Placental pericyte (primary cell): ENCODE measurements around the gene EXOC3.

DNA sequence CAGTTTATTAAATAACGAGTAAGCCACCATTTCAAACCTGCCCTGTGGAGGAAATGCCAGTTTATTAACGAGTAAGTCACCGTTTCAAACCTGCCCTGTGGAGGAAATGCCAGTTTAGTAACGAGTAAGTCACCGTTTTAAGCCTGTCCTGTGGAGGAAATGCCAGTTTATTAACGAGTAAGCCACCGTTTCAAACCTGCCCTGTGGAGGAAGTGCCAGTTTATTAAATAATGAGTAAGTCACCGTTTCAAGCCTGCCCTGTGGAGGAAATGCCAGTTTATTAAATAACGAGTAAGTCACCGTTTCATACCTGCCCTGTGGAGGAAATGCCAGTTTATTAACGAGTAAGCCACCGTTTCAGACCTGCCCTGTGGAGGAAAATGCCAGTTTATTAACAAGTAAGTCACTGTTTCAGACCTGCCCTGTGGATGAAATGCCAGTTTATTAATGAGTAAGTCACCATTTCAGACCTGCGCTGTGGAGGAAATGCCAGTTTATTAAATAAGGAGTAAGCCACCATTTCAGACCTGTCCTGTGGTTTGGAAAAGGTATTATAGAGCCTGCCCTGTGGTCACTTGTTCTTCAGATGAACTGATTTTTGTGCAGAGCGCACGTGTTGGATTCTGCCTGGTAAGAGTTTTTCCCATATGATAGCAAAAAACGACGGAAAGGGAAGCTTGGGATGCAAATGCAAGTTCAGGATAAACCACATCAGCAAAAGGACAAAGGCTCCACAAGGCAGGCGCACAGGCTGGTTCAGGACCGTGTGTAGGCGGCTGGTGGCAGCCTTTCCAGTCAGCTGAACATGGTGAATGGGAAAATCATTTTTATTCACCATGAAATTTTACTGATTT, 18.8 kb upstream of the PDCD6 start:
- CAGE, long polyA plus RNA = no peak

GRCh38 chr5:278844-279596, 7.6 kb downstream of the PDCD6 start:
- CAGE, long polyA plus RNA = no peak

DNA sequence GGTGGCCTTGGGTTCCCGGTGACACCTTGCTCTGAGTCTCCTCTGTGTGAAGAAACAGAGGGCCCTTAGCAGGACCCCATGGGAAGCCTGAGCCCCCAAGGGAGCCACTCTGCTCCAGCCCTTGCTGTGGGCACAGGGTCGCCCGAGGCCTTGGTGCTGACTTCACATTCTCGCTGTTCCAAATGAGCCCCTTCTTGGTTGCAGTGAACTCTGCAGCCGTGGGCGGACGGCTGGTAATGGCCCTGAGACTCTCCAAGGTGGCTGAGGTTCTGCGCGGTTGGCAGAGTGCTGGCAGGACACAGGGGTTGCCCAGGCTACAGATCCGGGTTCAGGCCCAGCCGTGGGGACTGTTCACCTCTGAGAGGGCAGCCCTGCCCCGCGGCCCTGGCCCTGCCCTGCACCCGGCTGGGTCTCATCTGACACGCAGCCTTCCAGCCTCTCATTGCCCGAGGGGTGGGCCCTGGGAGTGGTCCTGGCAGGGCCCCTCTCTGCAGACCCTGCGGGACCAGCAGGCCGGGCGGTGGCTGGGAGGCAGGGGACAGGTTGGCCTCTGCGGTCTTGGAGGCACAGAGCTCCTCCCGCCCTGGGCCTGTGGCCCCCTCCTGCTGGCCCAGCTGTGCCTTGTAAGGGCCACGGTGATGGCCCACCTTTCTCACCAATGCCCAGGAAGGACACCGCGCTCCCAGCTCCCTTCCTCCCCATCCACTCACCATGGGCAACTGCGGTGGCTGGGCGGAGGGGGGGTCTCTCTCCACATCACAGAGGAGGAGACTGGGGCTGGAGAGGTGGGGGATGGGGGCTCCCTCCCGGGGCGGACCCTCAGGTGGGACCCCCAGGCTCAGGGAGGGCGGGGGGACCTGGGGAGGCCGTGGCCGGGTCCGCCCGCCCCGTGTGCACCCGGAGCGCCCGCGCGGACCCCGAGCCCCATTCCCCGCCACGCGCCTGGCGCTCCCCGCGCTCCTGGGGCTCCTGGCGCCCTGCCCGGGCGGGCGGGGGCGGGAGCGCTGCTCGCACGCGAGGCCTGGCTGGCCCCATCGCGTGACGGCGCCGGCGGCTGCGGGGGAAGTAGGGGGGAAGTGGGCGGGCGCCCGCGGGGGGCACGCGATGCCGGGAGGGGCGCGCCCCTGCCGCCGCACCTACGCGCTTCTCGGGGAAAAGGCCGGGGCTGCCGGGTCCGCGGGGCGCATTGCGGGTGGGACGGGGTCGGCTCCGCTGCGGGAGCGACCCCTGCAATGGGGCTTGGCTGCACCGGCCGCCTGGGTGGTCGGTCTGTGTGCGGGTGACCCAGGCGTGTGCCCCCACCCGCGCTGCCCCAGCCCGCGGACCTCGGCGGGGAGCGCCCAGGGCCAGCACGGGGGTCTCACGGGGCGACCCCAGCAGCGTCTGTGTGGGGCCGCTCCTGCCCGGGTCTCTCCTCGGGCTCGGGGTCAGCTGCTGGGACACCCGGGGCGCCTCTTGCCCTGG, 51.9 kb downstream of the AHRR start:
- CAGE, long polyA plus RNA = no peak

- CAGE, long polyA plus RNA = no peak
Observed at GRCh38 chr5:443006-443724, at the start of gene EXOC3. Gene EXOC3 (plus strand): TSS chr5:443176.

DNA sequence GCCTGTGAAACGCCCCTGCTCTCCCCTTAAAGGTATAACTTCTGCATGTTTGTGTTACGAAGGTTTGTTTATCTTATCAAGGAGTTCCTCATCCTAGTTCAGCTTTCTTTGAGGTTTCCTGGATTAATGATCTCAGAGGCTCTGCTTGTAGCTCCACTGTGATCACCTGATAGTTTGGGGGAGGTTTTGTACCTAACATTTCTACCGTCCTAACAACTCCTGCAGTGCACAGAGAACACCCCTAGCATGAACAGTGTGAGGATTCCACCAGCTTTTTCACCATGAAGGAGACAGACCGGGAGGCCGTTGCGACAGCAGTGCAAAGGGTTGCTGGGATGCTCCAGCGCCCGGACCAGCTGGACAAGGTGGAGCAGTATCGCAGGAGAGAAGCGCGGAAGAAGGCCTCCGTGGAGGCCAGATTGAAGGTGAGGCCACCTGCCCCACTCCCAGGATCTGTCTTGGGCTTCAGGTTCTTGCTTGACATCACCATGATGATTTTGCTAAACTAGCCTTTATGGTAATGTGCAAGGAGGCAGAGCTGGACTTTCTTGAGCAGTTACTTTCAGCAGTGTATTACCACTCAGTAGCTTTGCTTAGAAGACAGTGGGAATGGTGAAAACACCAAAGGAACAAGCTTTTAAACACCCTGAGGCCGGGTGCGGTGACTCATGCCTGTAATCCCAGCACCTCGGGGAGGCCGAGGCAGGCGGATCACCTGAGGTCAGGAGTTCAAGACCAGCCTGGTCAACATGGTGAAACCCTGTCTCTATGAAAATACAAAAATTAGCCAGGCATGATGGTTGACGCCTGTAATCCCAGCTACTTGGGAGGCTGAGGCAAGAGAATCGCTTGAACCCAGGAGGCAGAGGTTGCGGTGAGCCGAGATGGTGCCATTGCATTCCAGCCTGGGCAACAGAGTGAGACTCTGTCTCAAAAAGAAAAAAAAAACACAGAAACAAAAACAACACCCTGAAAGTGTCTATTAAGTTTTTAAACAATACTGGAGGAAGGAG, 3.3 kb downstream of the EXOC3 start:
- CAGE, long polyA plus RNA = no peak

DNA sequence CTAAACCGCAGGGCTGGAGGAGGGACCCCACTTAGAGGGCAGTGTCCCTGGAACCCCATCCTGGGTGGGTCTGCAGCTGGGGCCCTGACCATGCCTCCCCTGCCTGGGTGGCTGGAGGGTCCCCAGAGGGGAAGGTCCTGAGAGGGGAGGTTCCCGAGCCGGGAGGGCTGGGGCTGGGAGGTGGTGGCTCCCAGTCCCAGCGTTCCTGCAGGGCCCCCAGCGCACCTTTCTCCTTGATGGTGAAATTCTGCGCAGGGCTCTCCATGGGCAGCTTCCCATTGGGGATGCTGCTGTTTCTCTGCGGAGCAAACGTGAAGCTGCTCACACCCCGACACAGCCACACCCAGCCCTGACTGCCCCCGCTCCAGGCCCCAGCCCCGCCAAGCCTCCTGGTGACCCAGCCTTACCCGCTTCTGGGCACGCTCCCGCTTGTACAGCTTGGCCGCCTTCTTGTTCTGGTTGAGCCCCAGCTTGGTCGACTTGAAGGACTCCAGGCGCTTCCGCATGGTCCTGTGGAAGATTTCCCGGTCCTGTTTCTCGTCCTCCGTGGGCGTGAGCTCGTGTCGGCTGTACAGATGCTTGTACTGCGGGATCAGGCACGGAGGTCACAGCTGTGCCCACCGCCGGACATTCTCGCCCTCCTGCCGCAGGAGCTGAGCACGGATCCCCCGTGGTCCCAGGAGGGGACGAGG, 33.0 kb downstream of the EXOC3 start:
- CAGE, long polyA plus RNA = no peak

GRCh38 chr5:514601-515678, 9.3 kb downstream of the SLC9A3 start:
- CAGE, long polyA plus RNA = no peak

DNA sequence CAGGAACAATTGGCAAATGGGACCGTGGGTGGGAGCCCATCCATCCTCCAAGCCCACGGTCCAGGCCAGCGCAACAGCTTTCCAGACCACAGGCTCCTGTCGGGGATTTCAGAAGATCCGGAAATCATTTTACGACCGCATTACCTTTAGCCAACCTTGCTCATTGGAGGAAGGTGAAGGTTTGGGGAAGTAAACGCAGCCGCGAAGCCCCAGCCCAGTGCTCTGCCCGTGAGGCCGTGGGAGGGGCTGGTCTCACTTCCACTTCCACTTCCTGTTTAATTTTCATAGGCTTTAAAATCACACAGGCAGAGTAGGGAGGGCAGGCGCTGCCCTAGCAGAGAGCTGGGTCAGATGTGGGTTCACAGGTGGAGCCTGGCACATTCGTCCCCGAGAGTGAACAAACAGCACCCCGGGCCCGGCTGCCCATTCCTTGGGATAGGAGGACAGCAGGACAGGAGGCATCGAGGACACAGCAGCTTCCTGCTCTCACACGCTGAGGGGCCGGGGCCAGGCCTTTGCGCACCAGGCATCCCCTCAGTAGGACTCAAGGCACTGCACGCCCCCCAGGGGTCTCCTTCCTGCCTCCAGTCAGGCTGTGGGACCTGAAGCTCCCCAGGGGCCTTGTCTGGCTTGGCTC, 19.8 kb upstream of the SLC9A3 start:
- CAGE, long polyA plus RNA = no peak

DNA sequence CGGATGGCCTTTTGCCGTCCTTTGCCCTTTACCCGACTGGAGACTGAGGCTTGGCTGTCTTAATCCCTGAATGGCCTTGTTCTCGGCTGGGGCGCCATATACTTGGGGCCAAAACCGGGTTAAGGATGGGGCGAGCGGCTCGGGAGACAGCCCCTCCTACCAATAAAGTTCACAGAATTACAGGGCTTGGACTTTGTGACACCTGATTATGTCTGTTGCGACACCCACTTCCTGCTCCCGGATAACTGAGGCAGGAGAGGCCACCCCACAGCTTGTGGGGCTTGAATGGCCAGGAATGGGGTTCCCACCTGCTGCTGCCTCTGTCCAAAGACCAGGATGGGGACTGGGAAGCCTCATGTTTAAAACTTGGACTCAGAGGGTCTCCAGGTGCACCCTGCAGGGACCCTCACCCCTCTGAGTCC, 22.4 kb upstream of the SLC9A3 start:
- CAGE, long polyA plus RNA = no peak

GRCh38 chr5:601023-601580, 11.0 kb upstream of the CEP72 start:
- CAGE, long polyA plus RNA = no peak

DNA sequence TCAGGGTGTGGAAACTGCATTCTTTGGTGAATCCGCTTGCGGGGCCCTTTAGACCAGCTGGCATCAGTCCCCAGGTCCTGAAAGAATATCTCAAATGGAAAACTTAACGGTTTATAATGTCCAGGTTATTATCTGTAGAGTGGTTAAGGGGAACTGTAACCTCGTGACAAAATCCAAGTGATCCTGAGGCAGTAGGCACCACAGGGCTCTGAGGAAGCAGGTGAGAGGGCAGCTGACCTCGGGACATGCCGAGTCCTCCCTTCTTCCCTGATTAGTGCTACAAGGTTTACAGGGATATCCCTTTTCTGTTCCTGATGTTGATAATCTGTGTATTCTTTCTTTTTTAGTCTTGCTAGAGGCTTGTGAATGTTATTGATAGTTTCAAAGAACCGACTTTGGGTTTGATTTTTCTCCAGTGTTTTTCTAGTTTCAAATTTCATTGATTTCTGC, 1.6 kb downstream of the CEP72 start:
- CAGE, long polyA plus RNA = no peak

DNA sequence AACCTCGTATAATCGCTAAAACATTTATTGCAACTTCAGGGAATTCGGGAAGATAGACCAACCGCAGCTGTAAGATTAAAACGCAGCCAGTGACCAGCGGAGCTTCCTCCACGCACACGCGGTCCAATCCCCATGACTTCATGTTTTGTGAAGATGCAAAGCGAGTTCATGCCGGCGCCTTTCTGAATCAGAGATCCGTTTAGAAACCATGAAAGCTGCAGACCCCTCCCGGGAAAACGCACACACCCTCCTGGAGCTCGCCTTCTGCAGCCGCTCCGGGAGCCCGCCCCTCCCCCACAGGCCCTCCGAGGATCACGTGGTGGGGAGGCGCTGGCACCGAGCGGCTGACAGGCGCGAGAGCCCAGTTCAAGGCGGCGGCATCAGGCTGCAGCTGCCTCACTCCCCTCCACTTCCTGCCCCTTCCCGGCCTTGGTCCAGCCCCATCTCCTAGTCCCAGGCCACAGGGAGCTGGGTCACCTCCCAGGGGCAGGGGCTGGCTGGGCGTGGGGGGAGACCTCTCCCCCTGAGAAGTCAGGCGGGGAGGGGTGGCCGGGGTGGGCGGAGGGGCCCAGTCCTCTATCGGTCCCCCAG, 2.2 kb downstream of the TPPP start:
- CAGE, long polyA plus RNA = no peak

DNA sequence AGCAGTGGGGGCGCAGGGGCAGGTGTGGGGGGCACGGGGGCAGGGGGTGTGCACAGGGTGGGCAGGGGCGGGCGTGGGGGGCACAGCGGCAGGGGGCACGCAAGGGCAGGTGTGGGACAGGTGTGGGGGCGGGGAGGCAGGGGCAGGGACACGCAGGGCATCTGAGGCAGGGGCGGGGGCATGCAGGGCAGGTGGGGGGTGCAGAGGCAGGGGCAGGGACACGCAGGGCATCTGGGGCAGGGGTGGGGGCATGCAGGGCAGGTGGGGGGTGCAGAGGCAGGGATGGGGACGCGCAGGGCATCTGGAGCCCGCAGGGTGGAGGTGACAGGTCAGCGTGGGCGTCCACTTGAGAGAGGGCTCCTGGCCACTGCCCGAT, 33.2 kb downstream of the ZDHHC11B start:
- CAGE, long polyA plus RNA = no peak

GRCh38 chr5:980074-980628, 28.5 kb upstream of the NKD2 start:
- CAGE, long polyA plus RNA = no peak

DNA sequence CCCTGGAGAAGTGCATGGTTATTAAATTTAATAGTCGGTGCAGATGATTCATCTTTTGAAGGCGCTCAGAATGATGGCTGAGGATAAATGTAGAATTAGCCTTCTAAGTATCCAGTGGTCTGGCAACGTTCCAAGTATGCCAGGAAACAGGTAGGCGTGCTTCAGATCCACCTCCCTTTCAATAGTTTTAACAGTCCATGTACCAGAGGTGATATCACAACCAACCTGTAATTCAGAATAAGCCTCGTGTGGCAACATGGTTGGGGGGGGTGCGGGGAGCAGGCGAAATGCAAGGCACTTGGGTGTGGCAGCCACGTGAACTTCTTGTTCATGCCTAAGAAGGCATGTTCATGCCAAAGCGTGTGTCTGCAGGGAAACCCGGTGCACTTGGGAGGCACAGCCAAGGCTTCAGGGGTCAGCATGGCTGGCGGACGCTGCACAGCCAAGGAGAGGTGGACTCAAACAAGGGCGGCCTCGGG, 5.2 kb upstream of the NKD2 start:
- CAGE, long polyA plus RNA = no peak

GRCh38 chr5:1059954-1060715, 51.5 kb downstream of the NKD2 start:
- CAGE, long polyA plus RNA = no peak

DNA sequence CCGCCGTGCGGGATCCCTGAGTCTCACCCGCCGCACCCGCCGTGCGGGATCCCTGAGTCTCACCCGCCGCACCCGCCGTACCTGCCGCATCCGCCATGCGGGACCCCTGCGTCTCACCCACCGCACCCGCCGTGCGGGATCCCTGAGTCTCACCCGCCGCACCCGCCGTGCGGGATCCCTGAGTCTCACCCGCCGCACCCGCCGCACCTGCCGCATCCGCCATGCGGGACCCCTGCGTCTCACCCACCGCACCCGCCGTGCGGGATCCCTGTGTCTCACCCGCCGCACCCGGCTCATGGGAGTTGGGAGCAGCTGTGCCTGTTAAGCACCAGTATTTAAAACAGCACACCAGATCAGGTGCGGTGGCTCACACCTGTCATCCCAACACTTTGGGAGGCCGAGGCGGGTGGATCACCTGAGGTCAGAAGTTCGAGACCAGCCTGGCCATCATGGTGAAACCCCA, 50.5 kb downstream of the SLC12A7 start:
- CAGE, long polyA plus RNA = no peak

- CAGE, long polyA plus RNA = no peak
Observed at GRCh38 chr5:1092057-1092469, 19.8 kb downstream of the SLC12A7 start.

DNA sequence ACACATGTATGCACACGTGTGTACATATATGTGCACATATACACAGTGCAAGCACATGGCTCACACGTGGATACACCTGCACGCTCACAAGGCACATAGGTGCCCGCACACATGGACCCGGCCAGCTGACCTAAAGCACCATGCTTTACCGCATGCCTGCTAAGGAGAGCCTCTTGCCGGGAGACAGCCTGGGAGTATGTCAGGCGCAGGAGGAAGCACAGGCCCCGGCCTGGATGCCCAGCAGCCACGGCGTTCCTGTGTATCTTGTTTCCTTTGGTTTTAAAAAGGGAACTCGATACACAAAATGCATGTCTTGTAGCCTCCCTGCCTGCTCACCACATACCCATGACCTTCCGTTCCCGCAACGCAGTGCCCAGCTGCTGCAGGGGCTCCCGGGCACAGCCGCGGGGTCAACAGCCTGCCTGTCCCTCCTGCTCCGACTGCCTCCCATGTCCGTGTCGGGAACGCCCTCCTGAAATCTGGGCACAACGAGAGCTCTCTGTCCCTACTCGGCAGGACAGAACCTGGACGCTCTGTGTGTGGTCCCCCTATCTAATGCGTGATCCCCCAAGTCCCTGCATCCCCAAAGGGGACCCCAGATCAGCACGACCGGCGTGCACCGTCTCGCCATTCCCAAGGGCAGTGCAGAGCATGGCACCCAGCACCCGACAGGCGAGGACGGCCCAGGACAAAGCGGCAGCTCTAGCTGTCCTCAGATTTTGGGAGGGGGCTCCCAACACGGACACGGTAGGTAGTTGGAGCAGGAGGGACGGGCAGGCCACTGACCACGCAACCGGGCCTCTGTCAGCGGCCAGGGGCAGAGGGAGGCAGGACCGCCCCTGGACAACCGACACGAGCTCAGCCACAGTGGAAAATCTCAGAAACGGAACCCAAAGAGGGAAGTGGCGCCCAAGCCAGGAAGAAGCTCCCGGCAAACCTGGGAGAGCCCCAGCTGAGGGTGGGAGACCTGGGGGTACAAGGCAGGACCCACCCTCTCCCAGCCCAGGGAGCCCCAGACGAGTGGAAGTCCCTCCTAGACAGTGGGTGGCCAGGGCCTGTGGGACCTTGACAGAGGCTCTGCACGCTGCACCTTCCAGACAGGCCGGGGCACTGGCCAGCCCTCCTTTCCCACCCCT, 3.4 kb downstream of the SLC12A7 start:
- CAGE, long polyA plus RNA = no peak

GRCh38 chr5:1122885-1123343, 11.1 kb upstream of the SLC12A7 start:
- CAGE, long polyA plus RNA = no peak